Calu3 (cell line): ENCODE results near the genes UQCC6 and TXNRD1.

DNA sequence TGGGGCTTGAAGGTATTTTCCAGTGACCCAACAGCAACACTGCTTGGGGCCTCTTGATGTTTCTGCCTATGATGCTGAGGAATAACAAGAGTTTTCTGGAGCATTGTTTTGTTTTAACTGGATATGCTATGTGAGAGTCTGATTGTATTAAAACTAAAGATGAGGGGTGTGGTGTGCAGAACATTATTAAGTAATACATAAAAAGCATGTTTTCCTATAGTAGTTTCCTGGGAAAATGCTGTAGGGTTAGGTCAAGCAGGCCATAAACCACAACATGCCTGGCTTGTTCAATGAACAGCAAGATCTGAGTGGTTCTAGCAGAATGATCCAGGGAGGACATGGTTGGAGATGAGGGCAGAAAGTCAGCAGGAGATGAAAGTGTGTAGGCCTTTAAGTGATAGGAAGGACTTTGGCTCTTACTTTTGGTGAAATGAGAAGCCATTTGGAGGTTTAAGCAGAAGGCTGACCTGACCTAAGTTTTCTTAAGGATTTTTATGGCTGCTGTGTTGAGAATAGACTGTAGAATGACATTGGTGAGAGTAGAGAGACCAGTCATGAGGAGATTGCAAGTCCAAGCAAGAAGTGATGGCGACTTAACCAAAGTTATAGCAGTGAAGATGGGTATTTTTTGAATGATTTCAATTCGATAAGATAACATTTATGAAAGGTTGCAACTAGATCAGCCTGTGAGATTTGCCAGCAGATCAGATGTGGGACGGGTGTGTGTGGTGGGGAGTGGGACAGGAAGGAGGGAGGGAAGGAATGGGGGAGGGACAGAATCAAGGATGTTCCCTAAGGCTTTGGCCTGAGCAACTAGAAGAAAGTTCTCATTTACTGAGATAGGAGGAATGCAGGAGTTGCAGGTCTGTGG, 33.3 kb downstream of the UTP20 start:
- PRO-cap = no peak

DNA sequence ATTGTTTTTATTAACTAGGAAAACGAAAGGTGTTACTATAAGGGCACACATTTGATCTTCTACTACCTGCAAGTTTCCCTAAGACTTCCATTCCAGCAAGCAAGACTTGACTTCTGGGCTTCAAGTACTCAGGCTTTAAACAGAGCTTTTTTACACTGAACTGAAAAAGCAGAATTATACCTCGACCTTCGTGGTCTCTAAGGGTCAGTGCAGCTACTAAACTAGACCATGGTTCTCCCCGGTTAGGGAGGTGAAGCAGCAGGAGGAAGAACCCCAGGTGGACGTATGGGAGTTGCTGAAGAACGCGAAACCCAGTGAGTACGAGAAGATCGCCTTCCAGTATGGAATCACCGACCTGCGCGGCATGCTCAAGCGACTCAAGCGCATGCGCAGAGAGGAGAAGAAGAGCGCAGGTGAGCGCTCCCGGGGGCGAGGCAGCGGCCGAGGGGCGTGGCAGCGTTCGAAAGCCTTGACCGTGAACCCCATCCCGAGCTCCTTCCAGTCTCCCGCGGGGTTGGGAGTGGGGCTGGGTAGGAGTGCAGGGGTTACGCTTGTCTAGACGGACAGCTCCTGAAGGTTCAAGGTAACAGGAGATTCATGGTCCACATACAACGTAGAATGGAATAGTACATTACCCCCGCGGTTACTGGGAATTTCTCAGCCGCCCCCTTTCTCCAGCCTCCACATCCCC, 47.5 kb downstream of the MYBPC1 start:
- PRO-cap = bidirectional peak, plus-strand start at position 392 of the sequence, minus-strand start at position 343 of the sequence

DNA sequence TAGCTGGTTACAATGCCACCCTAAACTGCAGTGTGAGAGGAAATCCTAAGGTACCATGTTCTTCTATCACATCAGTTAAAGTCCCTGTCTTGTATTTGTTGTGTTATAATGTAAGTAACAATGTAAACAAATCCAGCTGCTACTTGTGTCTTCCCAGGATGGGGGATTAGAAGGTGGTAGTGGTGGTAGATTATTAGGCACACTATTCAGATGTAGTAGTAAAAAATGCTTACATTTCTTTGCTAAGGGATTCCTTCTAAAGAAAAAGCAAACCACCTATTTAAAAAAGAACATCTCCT, 19.3 kb upstream of the CHPT1 start:
- PRO-cap = no peak

- PRO-cap = no peak
These were observed 12.9 kb downstream of the SYCP3 start for GRCh38 chr12:101726178-101726982.

GRCh38 chr12:101744038-101744706, 4.9 kb upstream of the SYCP3 start:
- PRO-cap = no peak

DNA sequence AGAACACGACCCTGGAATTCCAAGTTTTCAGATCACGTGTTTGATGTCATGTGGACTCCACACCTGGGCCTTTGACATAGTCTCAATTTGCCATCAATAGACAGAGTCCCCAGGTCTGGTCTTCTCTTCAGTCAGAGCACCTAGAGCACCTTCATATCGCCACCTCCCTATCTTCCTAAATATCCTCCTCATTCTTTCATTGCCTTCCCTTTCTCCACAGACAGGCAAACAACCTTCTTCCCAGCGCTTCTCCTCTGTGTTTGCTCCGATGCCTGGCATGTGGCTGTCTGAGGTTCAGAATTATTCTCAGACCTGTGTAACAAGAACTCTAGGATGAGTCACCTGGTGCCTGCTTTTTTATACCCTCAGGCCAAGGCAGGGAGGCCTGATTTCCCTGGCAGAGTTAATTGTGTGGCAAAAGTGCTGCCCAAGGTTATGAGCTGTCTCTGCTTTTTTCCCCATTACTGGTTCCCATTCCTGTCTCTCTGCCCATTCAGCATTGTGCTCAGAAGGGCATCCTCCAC, 17.3 kb downstream of the DRAM1 start:
- PRO-cap = bidirectional peak, plus-strand start at position 400 of the sequence, minus-strand start at position 289 of the sequence

DNA sequence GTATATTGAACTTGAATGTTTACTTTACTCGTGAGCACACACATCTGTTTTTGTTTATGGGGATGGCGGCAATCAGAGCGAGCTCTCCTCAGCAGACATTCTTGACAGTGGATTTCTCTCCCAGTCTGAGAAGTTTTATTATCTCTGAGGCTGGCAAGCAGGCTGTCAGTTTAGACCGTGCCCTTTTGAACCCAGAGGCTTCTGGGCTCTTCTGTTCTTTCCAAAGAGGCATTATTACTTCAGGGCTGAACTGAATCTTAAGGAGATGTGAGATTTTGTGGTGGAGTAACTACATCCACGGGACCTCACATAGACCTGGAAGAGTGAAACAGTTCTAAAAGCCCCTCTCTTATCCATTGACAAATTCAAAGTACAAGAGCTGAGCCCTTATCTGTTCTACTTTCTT, 68.2 kb downstream of the DRAM1 start:
- PRO-cap = no peak

GRCh38 chr12:102121020-102121286, 970 bp downstream of the PARPBP start:
- PRO-cap = bidirectional peak, plus-strand start at chr12:102121184, minus-strand start at chr12:102121145

DNA sequence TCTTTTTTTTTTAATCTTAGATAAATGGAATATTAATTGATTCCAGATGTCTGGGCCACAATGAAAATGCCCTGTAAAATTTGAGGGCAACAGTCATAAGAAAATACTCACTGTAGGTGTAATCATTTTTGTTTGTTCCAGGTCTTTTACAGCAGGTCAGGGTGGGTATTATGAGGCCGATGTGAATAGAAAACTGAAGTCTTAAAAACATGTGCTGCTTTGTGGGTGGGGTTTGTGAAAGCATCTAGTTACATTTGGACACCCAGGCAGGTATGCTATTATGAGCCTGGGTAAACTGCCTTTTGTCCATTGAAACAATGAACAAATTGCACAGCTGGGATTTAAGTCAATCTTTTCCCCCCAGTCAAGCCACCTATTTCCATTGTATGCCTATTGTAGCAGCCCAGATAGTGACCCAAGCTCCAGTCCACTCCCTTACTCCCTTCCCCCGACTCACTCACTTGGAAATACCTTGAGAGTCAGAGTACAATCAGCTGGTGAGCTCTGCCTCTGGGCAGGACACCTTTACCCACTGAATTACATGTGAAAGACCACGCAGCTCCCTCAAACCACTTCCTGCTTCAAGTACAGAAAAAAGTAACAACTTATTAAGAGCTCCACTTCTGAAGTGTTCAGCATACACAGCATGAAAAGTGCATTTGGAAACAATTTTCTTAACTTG, 1.8 kb downstream of the IGF1 start:
- PRO-cap = no peak

DNA sequence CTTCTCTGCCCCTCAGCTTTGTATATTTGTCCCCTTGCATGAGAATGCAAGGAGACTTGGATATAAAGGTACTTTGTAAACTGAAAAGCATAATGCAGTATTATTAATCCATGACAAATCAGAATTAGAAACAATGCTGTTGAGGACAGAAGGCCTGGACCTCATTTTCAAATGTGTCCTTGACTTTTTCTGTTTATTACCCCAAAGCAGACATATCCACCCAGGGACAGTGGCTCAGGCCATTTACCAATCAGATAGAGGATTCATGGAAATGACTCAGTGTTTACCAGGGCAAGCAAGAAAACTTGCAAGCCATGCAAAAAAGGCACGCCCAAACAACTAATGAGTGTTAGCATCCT, 157.1 kb downstream of the ASCL1 start:
- PRO-cap = no peak

DNA sequence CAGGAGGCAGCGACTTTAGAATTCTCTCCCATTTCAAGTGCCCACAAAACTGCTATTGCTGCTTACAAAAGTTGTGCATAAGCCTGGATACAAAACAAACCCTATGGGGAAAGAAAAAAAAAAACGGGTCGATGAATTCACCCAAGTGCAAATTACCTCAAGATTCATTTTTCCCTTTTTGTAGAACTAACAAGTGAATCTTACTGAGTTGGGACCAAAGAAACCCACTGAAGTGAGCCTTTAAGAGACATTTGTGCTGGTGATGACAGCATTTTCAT, 27.2 kb downstream of the C12orf42 start:
- PRO-cap = no peak

DNA sequence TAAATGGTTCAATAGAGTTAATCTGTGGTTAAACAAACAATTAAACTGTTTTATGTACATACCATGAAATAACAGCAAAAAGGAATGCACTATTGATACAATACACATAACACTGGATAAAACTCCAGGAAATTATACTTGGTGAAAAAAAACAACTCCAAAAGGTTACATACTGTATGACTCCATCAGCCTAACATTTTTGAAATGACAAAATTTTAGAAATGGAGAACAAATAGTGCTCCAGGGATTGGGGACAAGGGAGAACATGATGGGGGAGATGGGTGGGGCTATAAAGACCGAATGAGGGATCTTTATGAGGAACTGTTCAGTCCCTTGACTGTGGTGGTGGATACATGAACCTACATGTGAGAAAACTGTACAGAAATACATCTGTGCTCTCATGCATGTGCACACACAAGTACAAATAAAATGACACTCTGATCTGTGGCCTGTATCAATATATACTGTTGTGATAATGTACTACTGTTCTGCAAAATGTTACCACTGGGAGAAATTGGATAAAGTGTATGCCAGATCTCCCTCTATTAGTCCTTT, 2.3 kb downstream of the NT5DC3 start:
- PRO-cap = no peak

GRCh38 chr12:103884026-103884421, 43.0 kb upstream of the NT5DC3 start:
- PRO-cap = no peak

DNA sequence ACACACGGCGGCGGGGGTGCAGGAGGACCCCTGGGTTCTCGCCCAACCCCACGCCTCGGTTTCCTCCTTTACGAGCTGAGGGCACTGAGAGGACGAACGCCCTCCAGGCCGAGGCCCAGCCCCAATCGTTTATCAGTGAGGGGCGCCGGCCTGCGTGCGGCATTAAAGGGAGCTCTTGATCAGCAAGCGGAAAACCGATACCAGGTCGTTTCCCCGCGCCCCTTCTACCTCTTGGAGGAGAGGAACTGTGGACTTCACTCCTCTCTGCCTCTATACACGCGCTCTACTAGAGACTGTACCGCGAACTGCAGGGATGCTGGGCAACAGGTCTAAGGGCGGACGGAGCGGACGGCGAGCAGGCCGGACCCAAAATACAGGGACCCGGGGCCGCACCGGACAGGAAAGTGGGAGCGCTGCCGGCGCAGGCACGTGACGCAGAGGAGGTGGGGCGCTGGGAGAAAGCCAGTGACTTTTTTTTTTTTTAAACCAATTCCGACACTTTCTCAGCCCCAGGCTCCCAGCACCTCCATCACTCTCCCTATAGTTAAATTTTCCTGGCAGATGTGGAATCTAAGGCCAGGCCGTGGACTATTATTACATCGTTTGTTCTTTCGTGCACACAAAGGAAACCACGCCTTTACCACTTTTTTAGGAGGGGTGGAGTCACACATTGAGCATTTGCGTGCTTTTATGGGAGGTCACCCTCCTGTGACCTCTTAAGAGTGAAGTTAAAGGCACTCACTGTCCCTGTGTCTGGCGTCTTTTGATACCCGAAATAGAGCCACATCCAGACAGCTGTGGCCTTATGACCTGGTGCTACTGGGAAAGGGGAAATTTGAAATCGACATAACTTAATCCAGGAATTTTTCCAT, at the start of gene UQCC6:
UQCC6 (minus strand) TSS at position 375 of the 872 bp plus-strand sequence.
- PRO-cap = bidirectional peak, plus-strand start at position 132 of the sequence, minus-strand start at position 70 of the sequence; bidirectional peak, plus-strand start at position 489 of the sequence, minus-strand start at position 307 of the sequence

DNA sequence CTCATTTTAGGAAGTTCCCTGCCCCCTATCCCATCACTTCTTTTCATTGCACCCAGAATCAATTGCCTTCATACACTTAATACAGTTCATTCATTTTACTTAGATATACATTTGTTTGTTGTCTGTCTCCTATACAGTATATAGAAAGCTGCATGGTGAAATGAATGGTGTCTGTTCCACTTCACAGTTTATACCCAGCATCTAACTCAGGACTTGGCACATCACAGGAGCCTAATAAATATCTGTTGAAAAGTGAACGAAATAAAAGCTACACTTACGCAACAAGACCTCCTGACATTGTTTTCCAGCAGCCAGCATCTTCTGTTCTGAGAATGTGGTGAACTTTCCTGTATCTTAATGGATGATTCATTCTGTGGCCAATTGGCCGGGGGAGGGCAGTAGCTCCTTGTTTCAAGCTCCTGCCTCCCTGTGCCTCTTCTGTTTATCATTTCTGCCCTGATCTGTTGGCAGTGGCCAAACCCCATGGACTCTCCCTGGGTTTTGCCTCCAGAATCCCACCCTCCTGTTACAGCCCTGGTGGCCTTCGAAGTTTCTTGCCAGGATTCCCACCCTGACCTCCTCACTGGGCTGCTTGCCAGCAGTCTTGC, 38.1 kb upstream of the TXNRD1 start:
- PRO-cap = no peak

- PRO-cap = unidirectional peak, plus-strand start at chr12:104215779
These were observed at the start of gene TXNRD1 for GRCh38 chr12:104215497-104216350. TXNRD1 (plus strand) TSS chr12:104215779.

DNA sequence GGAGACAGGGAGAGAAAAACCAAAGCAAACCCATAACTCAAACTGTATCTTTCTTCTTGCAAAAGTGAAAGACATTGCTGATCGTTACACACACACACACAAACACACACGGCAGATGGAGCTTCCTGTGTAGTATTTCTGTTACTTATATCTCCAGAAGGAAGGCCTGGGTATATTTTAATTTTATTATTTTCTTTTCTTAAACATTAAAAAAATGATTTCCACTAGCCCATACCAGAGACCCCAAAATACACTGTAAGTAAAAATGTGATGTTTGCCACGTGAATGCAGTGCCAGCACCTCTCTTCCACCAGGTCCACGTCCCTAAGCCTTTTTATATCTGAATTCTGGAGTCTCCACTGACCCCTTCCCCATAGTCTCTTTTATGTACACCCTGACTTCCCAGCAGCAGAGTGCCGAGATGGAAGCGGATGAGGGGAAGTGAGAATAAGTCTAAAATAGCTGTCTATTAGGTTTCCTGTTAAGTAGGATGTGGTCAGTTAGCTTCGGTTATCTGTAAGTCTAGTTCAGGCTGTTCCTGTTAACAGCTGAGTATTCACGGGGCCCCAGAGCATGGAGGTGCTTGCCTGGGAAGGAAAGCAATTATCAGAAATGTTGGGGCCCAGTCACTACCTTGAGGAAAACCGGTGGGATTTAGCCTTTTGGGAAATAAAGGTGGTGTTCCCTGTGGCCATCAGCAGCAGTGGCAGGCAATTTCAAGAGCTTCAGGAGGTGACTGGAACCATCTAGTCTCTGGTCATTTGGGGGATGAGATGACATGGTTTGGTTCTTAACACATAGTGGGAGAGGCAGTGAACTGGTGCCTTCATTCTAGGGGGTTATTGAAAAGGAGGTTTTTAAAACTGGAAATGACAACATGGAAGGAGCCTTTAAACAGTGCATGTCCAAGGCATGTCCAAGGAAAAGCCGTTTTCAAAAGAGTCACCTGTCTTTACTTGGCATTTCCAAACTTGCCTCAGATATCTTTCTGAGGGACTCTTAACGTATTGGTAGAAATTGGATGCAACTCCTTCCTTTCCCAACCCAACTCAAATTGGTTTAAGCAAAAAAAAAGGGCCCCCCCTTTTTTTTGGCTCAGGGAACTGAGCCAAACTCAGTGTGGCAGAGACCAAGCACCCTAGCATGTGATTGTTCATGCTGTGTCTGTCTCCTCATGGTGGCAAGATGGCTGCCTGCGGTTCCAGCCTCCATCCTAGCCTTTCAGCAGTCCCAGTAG, 21.8 kb downstream of the CHST11 start:
- PRO-cap = no peak

DNA sequence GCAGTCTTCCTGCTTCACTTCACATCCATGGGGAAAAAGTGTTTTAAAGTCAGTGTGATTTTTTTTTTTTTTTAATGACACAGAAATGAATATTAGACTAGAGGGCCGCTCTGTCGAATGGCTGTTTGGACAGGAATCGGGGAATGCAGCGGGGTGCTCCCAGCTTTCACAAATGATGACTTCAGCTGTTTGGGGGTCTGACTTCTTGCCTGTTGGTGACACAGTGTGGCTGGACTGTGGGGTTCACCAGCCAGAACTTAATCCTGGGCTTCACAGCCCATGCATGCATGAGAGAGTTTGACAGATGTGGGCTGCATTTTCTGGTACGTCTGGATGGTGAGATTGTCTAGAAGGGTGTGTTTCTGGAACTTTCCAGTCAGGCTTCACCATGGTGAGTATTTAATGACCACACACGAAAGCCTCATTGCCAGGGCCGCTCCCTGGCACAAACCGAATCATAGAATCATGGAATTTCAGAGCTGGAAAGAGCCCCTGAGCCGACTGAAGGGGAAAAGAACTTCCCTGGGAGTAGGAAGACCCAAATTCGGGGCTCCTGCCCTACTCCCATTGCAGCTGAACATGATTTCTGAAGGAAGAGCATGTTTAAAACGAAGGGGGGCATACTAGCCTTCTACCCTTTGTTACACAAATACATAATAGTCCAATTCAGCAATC, 29.6 kb downstream of the CHST11 start:
- PRO-cap = no peak

- PRO-cap = no peak
These were observed 121.7 kb downstream of the CHST11 start for GRCh38 chr12:104578362-104578942.

GRCh38 chr12:104607266-104607767, 150.6 kb downstream of the CHST11 start:
- PRO-cap = no peak